Subcutaneous adipose tissue (tissue), 3 donors: Measurements from ENCODE around the genes KIF1C, RABEP1 and PITPNM3.

- PRO-cap: no peak
- RAMPAGE, long total RNA, 3 experiments: no peak in any of the 3 experiments
These were observed 8.2 kb downstream of the ENO3 start for GRCh38 chr17:4958995-4959682.

DNA sequence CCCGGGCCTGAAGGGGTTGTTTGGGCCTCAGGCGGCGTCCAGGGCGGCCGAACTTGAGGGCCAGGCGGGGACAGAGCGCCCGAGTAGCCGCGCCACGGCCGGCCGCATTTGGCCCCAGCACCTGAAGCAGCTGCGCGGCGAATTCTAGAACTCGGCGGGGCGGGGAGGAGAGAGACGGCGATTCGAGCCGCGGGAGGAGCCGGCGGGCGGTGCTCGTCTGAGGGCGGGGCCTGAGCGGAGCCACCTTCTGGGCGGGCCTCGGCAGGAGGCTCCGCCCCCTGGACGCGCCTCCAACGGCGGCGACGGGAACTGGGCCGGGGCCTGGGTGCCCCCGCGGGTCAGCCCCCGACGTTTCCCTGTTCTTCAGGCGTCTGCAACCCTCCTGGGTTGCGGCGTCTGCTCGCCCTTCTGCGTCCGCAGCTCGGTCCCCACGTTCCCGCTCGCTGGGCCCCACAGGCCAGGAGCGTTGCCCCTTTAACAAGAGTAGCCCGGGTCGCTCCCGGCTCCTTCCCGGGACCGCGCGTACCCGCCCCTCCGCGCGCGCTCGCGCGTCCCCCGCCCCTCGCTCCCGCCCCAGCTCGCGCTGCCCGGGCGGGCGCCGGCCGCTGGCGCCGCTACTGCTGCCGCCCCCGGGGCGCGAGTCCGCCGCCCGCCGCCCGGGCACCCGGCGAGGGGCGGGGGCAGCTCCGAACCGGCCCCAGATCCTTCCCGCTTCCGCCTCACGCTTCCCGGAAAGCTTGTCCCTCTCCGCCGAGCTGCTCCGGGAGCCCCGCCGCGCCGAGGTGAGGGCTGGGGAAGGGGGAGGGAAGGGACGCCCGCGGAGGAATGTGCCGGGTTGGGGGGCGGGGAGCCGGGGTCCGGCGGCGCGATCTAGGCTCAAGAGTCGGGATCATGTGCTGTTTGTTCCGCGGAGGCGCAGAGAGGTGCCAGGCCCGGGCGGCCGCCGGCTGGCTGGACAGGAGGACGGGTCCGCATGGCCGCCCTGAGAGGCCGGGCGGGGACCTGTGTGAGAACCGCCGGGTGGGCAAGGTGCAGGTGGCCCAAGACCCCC is at the start of gene KIF1C:
KIF1C (plus strand) TSS at position 576 of the 1,051 bp plus-strand sequence.
- PRO-cap: bidirectional peak, plus-strand start at position 289 of the sequence, minus-strand start at position 146 of the sequence; bidirectional peak, plus-strand start at position 576 of the sequence, minus-strand start at position 510 of the sequence; unidirectional peak, plus-strand start at position 918 of the sequence
- RAMPAGE, long total RNA, 3 experiments: no peak in any of the 3 experiments

DNA sequence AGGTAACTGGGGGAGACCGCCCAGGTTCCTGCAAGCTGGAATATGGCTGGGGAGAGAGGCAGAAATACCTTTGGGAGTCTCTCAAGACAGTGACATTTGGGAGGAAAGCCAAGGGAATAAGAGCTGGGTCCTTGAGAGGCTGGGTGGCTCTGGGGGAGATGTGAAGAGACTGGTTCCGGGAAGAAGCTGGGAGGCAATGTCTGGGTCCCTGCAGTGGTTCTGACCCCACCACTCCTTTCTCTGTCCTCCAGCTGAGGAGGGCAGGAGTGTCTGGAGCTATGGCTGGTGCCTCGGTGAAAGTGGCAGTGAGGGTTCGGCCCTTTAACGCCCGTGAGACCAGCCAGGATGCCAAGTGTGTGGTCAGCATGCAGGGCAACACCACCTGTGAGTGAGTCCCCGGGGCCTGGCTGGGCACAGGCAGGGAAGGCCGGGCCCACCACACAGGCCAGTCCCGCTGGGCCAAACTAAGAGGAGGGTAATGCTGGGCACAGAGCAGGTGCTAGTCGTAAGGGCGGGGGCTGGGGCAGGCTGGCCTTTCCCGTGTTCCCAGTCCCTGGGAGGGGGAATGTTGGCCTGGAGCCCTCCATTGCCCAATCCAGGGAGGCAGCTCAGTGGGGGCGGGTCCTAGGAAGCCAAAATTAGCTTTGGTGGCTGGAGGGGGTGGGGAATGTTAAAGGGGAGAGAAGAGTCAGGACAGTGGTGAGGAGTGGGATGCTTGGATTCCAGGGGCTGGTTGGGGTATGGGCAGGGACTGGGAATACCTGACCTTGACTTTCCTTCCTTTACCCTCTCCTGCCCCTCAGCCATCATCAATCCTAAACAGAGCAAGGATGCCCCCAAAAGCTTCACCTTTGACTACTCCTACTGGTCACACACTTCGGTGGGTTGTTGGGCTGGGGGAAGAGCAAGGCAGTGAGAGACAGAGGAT is 2.5 kb downstream of the KIF1C start:
- PRO-cap: no peak
- RAMPAGE, long total RNA, 3 experiments: no peak in any of the 3 experiments

- PRO-cap: bidirectional peak, plus-strand start at chr17:5282284, minus-strand start at chr17:5282076
- RAMPAGE, long total RNA, 3 experiments: no peak in any of the 3 experiments
These were observed at the start of gene RABEP1 for GRCh38 chr17:5281757-5282951. RABEP1 (plus strand) TSS chr17:5282284.

- PRO-cap: no peak
- RAMPAGE, long total RNA, 3 experiments: no peak in any of the 3 experiments
These were observed 40.5 kb downstream of the NUP88 start for GRCh38 chr17:5378582-5379693.

- PRO-cap: no peak
- RAMPAGE, long total RNA, 3 experiments: no peak in any of the 3 experiments
These were observed 429 bp downstream of the RPAIN start for GRCh38 chr17:5420464-5420757.

GRCh38 chr17:5517683-5518043 is 16.9 kb upstream of the ENSG00000286190 start:
- PRO-cap: no peak
- RAMPAGE, long total RNA, 3 experiments: no peak in any of the 3 experiments

DNA sequence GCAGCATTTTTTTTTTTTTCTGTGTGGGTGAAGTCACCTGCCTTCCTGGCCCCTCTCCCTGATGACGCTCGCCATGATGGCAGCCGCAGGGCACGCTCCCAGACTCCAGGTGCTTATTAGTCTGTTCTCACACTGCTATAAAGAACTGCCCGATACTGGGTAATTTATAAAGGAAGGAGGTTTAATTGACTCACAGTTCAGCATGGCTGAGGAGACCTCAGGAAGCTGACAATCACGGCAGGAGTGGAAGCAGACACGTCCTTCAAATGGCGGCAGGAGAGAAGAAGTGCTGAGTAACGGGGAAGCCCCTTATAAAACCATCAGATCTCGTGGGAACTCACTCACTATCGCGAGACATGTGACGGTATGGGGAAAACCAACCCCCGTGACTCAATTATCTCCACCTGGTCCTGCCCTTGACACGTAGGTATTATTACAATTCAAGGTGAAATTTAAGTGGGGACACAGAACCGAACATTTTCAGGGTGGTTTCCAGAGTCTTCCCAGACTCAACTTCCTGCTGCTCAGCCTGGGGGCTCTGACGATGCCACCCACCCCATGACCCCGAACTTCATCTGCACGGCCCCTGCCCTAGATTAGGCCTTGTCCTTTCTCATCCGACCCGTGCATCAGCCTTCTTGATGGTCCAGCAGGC is 35.0 kb upstream of the NLRP1 start:
- PRO-cap: no peak
- RAMPAGE, long total RNA, 3 experiments: no peak in any of the 3 experiments

- PRO-cap: unidirectional peak, minus-strand start at chr17:6406571
- RAMPAGE, long total RNA, 3 experiments: no peak in any of the 3 experiments
These were observed 28.5 kb downstream of the AIPL1 start for GRCh38 chr17:6406405-6406858.

DNA sequence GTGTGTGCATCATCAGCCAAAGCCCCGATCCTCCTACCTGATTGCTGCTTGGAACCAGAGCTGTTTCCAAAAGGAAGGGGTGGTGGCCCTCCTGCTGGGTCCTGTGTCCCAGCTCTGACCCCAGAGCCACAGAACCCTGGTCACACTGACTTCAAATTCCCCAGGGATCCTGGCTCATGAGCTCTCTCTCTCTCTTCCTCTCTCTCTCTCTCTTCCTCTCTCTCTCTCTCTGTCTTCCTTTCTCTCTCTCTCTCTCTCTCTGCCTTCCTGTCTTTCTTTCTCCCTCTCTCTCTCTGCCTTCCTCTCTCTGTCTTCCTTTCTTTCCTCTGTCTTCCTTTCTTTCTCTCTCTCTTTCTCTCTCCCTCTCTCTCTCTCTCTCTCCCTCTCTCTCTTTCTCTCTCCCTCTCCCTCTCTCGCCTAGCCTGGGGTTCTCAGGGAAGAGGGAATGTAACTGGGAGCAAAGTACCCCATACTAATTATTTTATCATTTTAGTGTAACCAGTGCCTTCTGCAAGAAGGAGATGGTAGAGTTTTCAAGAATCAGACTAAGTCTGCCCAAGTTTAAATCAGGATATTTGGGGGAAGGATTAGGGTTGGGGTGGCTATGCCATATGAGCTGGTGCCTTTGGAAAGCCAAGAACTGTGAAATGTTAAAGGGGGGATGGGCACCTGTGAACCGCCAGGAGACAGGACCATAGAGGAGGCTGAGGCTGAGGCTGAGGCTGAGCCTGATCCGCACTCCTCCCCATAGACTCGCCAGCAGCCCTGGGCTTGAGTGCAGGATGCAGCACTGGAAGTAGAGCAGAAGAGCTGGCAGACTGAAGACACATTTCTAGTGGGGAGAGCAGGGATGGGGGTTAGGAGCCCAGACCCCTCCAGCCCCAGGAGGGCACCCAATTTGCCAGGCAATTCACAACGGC is 8.8 kb downstream of the PIMREG start:
- PRO-cap: no peak
- RAMPAGE, long total RNA, 3 experiments: no peak in any of the 3 experiments

- PRO-cap: unidirectional peak, minus-strand start at chr17:6556552
- RAMPAGE, long total RNA, 3 experiments: no peak in any of the 3 experiments
These were observed at the start of gene PITPNM3 for GRCh38 chr17:6556044-6557022. PITPNM3 (minus strand) TSS chr17:6556555.

- PRO-cap: no peak
- RAMPAGE, long total RNA, 3 experiments: no peak in any of the 3 experiments
These were observed 35.2 kb upstream of the PITPNM3 start for GRCh38 chr17:6591494-6592071.

- PRO-cap: no peak
- RAMPAGE, long total RNA, 3 experiments: no peak in any of the 3 experiments
These were observed 1.0 kb downstream of the KIAA0753 start for GRCh38 chr17:6639401-6639953.

GRCh38 chr17:6642813-6643338 is 2.0 kb downstream of the TXNDC17 start:
- PRO-cap: no peak
- RAMPAGE, long total RNA, 3 experiments: no peak in any of the 3 experiments

DNA sequence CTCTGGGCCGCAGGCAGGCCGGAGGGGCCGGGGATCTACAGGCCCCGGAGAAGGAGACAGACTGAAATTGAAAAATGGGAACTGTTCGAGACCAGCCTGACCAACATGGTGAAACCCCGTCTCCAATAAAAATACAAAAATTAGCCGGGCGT is 288 bp downstream of the RNASEK start:
- PRO-cap: no peak
- RAMPAGE, long total RNA, 3 experiments: no peak in any of the 3 experiments

- PRO-cap: no peak
- RAMPAGE, long total RNA, 3 experiments: start-site peak on the minus strand in 1 of 3 experiments, at chr17:7017342-7017439 at its widest, 7 reads per replicate
These were observed 2.6 kb downstream of the C17orf49 start for GRCh38 chr17:7017165-7017579.

- PRO-cap: no peak
- RAMPAGE, long total RNA, 3 experiments: no peak in any of the 3 experiments
These were observed 15.0 kb upstream of the SLC16A11 start for GRCh38 chr17:7058783-7059410.

GRCh38 chr17:7112710-7113188 is 1.9 kb downstream of the ASGR2 start:
- PRO-cap: no peak
- RAMPAGE, long total RNA, 3 experiments: no peak in any of the 3 experiments

GRCh38 chr17:7120585-7121069 is 6.0 kb upstream of the ASGR2 start:
- PRO-cap: unidirectional peak, plus-strand start at chr17:7120893
- RAMPAGE, long total RNA, 3 experiments: no peak in any of the 3 experiments

DNA sequence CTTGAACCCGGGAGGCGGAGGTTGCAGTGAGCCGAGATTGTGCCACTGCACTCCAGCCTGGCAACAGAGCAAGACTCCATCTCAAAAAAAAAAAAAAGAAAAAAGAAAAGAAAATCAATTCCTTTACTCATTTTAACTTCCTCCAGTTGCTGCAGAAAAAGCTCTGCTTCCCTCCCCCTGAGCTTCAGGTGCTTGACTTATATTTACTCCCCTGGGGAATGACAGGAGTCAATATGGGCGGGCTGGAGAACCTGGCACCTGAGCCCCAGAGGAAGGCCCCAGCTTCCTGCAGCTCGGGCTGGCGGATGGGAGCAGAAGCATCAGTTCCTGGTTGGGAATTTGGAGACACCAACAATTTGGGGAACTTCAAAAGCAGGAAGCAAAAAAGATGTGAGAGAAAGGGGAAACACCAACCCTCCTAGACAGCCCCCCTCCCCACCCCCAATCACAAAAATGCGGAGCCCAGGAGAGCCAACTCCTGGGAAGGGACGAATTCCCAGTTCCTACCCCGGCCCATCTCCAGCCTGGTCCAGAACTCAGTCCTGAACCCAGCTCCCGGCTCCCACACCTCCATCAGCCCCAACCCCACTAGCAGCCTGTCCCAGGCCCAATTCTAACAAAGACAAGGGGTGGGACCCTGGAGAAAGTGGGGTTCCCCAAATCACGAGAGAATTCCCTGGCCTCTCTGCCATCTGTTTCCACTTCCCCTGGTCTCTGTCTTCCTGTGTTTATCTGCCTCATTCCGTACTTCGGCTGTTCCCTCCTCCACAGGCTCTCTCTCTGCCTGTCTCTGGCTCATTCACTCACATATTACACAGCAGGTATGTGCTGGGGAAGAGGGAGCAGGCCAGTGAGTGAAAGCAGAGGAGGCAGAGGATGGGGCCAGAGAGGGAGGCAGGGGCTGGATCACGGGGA is 16.1 kb upstream of the ASGR2 start:
- PRO-cap: unidirectional peak, plus-strand start at position 382 of the sequence; bidirectional peak, plus-strand start at position 750 of the sequence, minus-strand start at position 598 of the sequence
- RAMPAGE, long total RNA, 3 experiments: no peak in any of the 3 experiments